UCH-1 (cell line): ENCODE measurements around the genes ZNG1E and PTAR1.

GRCh38 chr9:41064595-41064924 lies 63.9 kb downstream of the FOXD4L6 start:
- RRBS, result no CpG with 5 or more reads among the region's 5 CpGs

DNA sequence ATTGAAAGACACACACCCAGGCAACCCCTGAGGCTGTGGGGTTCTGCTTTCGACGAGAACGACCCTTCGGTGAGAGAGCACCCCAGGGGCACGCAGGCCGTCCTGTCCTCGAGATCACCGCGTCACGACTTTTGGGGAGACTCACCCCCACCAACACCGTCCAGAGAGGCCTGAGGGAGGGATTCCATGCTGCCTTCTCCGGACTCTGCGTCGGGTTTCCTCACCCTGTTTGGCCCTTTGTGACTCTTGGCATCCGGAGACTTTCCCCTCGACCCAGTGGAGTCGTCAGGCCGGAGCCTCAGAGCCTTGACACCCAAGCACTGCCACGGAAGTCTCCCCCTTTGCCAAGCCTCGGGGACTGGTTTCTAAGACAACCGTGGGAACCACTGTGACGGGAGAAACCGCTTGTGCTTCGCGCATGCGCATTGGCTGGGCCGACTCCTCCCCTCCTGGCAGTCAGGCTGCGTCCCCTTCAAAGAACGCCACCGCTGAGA lies 459.3 kb upstream of the ZNG1F start:
- RRBS, result no CpG with 5 or more reads among the region's 30 CpGs

GRCh38 chr9:42307412-42307857 lies 124.0 kb downstream of the SPATA31A6 start:
- RRBS, result no CpG with 5 or more reads among the region's 2 CpGs

GRCh38 chr9:62799681-62800450 lies 1610.0 kb downstream of the SPATA31A7 start:
- RRBS, result no CpG with 5 or more reads among the region's 50 CpGs

GRCh38 chr9:63333052-63333716 lies 1951.8 kb downstream of the FOXD4L5 start:
- RRBS, result no CpG with 5 or more reads among the region's 7 CpGs

DNA sequence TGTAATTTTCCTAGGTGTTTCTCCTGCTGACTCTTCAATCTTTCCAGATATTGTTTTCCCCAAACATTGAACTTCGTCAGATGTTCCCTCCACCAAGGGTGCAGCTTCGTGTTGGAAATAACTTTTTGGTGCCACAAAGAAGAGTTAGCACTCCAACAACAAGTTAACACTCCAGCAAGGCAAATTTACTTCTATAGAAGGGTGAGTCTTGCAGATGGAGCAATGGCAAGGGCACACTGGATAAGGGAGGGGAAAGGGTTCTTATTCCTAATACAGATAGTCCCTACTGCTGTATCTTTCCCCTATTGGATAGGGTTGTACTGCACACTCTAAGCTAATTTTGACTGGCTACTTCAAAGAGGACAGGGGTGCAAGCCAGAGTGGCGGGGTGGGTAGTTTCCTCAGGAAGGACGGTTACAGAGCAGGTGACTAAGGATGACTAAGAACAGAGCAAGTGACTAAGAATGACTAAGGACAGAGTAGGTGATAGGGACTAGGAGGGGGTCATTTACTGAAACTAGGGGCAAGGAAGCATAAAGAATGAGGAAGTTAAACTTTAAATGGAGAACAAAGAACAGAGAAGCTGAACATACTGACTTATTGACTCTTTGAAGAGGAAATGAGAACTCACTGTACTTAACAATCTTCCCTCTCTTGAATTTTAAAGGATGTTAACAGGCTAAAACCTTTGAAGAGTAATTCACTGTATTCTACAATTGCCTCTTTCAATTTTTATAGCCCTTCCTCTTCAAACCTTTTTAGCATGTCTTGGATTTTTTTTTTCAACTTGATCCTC lies 414.5 kb downstream of the FOXD4L5 start:
- RRBS, result no CpG with 5 or more reads among the region's 4 CpGs

DNA sequence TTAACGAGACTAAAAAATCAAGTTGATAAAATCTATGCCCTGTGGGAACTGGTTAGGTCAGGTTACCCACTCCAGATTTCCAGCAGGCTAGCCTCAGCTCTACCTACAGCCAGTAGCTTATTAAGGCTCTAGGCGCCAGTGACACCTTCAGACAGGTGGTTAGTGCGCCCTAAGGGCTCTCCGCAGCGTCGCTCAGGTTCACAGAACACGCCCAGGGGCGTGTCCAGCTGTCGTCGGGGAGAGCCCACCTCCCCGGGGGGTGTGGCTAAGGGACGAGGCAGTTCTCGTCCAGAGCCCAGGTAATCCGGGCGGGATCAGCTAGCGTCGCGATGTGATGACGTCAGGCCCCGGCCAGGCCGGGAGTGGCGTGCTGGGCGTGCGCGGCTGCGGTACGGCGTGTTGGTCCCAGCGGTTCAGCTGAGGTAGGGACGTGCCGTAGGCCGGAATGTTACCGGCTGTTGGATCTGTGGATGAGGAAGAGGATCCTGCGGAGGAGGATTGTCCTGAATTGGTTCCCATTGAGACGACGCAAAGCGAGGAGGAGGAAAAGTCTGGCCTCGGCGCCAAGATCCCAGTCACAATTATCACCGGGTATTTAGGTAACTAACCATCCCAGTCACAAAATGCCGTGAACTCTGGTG lies at the start of gene ZNG1E:
ZNG1E (plus strand) TSS at position 397 of the 641 bp plus-strand sequence.
- RRBS, result no CpG with 5 or more reads among the region's 41 CpGs

DNA sequence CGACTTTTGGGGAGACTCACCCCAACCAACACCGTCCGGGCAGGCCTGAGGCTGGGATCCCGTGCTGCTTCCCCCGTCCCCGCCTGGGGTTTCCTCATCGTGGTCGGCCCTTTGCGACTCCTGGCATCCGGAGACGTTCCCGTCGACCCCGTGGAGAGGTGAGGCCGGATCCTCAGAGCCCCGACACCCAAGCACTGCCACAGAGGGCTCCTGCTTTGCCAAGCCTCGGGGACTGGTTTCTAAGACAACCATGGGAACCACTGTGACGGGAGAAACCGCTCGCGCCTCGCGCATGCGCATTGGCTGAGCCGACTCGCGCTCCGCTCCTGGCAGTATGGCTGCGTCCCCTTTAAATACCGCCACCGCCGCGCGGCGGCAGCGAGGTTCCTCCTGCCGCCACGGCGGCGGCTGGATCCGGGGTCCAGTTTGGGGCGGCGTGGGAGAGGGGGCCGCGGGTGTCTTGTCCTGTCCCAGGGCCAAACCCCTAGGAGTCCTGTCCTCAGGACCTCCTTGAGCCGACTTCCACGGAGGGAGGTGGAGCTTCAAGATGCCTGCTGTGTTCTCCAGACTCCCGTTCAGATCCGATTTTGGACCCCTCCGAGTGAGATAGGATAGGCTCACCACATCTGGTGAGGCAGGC lies 132.2 kb upstream of the ANKRD20A1 start:
- RRBS, result no CpG with 5 or more reads among the region's 50 CpGs

- RRBS, result no CpG with 5 or more reads among the region's 10 CpGs
Measured at GRCh38 chr9:68355940-68356480, 401 bp upstream of the PGM5 start.

GRCh38 chr9:68418111-68418858 lies 61.9 kb downstream of the PGM5 start:
- RRBS, result no CpG with 5 or more reads among the region's 12 CpGs

DNA sequence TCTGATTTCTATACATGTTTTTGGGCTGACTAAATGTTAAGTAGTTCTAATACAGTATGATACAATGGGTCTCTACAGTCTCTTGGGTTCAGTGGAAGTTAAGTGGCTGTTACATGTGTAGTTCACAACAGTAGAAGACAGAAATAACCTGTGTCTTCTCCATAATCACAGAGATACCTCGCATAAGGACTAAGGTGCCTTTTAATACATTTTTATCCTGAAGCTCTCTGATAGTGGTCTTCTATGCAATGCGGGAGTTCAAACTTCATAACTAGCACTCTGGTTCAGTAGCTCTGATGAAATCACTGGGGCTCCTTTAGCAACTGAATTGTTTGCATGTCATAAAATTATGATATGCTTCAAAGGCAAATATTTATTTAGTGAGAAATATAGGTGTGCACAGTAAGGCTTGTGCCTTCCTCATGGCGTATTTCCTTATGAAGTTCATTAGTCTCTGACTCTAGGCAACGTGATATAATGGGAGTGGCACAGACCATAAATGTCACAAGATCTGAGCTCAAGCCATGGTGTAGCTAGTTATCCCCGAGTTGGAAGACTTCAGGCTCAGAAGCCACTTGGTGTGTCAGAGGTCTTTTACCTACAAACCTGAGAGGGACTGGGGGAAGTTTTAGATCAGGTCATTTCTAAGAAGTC lies 35.4 kb downstream of the PIP5K1B start:
- RRBS, result no CpG with 5 or more reads among the region's 5 CpGs

DNA sequence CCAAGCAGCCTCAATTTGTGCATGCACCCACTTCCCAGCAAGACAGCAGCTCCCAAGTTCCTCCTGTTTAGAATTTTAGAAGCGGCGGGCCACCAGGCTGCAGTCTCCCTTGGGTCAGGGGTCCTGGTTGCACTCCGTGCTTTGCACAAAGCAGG lies 213 bp upstream of the FXN start:
- RRBS, result no CpG with 5 or more reads among the region's 3 CpGs

GRCh38 chr9:69178256-69179519 lies 4.6 kb downstream of the TJP2 start:
- RRBS, result no CpG with 5 or more reads among the region's 8 CpGs

DNA sequence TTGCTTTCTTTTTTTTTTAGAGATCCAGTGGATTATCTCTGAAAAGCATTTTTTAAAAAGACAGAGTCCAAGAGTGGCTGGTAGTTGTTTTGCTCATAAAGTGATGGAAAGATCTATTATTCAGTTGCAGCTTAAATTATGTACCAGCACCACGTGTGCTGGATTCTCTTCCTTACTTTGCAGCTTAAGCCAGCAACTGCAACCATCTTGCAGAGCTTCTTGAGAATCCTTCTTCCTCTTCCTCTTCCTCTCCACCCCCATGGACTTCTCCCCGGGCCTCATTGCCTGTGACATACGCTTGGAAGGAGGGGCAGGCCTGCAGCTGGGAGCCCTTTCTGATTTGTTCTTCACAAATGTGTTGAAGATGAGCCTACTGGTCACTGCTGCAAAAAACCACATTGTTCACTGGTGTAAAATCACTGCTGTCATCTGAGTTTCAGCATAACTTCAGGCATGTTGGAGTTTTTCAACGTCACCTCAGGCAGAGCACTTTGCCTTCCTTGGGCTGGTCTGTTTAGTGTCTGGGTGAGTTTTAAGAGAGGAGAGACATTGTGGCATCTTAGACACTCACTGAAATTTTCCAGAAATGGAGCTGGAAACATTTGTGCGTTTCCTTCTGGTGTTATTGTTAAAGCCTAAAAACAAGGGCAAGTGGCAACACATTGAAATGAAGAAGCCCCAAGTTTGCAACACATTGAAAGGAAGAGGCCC lies 7.8 kb downstream of the TJP2 start:
- RRBS, result no CpG with 5 or more reads among the region's 5 CpGs

GRCh38 chr9:69247190-69247716 lies 73.2 kb downstream of the TJP2 start:
- RRBS, result no CpG with 5 or more reads among the region's 6 CpGs

GRCh38 chr9:69379565-69380188 lies 54.7 kb downstream of the ENTREP1 start:
- RRBS, result no CpG with 5 or more reads among the region's 9 CpGs

- RRBS, result no CpG with 5 or more reads among the region's 4 CpGs
Measured at GRCh38 chr9:69470327-69470632, 145.3 kb downstream of the ENTREP1 start.

DNA sequence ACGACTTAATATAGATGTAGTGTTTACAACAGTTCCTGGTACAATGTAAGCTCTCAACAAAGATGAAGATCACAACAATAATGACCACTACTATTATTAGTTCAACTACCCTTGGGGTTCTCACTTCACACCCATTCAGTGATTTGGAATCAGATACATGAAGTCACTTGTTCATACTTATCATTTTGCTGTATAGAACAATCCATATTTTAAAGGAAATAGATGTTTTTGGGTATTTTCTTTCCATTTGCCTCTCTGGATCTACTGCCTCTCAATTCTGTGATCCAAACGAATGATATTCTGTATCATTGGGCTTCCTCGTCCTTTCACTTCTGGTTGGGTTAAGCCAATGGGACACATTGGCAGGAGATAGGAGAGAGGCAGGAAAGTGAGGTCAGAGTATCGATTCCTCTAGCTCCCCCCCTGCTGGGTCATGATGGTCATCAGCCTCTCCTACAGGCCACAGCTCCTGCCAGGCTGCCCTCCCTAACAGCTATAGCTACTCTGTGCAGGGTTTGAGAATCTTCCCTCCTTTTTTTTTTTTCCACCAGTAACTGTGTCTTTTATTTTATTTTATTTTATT lies 39.5 kb downstream of the APBA1 start:
- RRBS, result no CpG with 5 or more reads among the region's 4 CpGs

GRCh38 chr9:69759324-69760597 lies at the start of gene PTAR1:
Gene PTAR1, minus strand, starts transcription at chr9:69760011.
- RRBS, result 2% methylated on average over 19 of the region's 105 CpGs

- RRBS, result no CpG with 5 or more reads among the region's 9 CpGs
Measured at GRCh38 chr9:70389320-70390134, 24.9 kb downstream of the KLF9 start.